ENCODE data around the gene POTEI.

GRCh38 chr2:130189994-130191058 is 7.9 kb downstream of the TUBA3E start:
- PRO-cap: no peak
- RAMPAGE, long total RNA, 3 experiments: no peak in any of the 3 experiments

GRCh38 chr2:130351444-130352074 is 4.3 kb upstream of the PTPN18 start:
- PRO-cap: no peak
- RAMPAGE, long total RNA, 3 experiments: no peak in any of the 3 experiments

DNA sequence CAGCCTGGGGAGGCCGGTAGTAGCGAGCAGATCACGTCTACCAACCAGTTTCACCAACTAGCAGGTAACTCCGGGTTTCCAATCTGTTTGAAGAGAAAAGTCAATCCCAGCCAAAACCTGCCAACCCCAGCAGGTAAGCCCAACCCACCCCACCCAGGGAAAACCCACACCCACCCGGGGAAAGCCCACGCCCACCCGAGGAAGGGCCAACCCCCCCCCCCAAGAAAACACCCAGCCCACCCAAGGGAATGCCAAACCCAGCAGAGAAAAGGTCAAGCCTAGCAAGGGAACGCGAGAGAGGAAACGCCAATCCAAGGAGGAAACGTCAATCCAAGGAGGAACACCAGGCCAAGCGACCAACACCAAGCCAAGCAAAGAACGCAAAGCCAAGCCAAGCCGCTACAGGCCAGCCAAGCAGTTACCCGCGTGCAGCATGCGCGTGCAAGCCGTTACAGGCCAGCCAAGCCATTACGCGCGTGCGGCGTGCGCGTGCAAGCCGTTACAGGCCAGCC is at the start of gene POTEI:
Gene POTEI, minus strand, starts transcription at position 83 of the 512 bp plus-strand sequence.
- PRO-cap: no peak
- RAMPAGE, long total RNA, 3 experiments: no peak in any of the 3 experiments

- PRO-cap: bidirectional peak, plus-strand start at chr2:130798252, minus-strand start at chr2:130798051
- RAMPAGE, long total RNA, 3 experiments: no peak in any of the 3 experiments
These were observed 38.8 kb upstream of the ARHGEF4 start for GRCh38 chr2:130797924-130798391.

DNA sequence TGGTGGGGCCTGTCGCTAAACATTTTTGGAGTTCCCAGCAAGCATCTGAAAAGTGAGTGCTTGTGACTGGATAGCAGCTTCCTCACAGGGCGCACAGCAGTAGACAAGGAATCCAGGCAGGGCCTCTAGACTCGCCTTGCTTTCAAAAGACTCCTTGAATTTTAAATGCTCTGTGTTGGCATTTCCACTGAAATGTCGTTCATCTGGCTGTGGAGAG is 126.3 kb downstream of the FAM168B start:
- PRO-cap: no peak
- RAMPAGE, long total RNA, 3 experiments: no peak in any of the 3 experiments

GRCh38 chr2:131081107-131081565 is 12.1 kb downstream of the FAM168B start:
- PRO-cap: no peak
- RAMPAGE, long total RNA, 3 experiments: start-site peak on the minus strand in 1 of 3 experiments, at chr2:131081324-131081374 at its widest, 16 reads per replicate

DNA sequence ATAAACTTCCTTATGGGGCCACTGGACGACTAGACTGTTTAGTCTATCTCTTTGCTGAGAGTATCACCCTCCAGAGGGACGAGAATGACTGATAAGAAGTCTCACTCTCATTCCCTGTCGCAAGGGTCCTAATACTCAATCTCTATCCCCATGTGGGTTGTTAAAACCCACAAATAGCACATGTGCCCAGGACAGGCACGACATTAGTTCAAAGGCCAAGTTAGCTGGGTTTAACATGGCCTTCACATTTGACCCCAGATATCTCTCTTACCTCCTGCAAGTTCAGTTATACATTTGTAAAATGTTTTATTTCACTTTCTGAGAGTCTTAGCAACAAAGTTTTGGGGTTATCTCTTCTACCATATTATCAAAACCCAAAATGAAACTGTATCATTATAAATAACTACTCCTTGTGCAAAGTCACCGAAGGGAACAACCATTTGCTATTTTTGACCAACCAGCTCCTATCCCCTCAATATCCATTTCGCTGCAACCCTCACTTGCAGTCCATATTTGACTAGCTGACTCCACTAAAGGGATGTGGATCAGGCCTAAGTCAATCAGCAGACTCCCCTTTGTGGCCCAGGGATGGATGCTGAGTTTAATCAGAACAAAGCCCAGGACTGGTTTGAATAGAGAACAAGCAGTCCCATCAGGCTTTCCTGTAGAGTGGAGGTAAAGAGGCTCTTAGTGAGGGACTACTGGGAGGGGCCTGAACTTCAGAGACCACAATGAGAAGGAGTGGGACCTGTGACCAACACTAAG is 11.5 kb downstream of the FAM168B start:
- PRO-cap: no peak
- RAMPAGE, long total RNA, 3 experiments: no peak in any of the 3 experiments

DNA sequence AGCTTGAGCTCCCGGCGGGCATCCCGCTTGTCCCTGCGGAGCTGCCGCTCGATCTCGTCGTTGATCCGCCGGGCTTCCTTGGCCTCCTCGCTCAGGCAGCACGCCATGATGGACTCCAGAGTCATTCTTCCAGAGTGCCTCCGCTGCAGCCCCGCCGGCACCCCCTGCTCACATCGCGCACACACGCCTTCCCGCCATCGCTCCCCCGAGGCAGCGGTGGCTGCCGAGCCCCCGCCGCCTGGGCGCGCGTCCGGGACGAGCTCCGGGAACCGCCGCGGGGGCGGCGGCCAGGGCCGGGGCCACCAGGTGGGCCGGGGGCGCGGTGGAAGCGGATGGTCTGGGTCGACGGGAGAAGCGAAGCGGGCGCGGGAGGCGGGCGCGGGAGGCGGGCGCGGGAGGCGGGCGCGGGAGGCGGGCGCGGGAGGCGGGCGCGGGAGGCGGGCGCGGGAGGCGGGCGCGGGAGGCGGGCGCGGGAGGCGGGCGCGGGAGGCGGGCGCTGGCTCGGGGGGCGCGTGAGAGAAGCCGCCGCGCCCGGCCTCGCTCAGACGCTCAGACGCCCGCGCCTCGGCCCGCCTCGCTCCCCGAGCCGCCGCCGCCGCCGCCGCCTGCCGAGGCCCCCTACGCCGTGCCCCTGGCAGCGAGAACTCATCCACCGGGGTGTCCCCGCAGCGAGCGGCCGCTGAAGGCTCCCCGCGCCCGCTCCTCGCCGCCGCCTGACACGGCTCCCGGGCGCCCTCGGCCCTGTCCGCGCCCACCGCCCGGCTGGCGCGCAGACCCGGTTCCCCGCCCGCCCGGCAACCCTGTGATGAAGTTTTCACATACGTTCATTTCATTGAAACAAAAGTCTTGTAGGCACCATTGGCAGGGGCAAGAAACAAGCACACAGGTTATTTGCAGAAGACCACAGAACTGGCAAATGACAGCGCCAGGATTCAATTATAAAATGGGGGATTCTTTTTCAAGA is 50.9 kb upstream of the TUBA3D start:
- PRO-cap: no peak
- RAMPAGE, long total RNA, 3 experiments: no peak in any of the 3 experiments

DNA sequence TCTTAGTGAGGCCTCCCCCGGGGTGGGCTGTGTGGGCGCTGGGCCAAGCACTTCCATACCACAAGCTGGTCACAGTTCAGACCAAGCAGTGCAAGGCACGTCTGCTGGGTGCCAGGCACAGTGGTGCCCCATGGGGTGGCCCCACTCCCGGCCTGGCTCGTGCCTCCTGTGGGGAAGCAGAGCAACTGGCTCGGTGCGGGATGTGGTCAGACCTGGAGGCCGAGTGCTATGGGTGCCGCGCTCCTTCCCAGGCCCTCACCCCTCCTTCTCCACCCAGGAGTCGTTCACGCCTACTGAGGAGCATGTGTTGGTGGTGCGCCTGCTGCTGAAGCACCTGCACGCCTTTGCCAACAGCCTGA is 12.4 kb upstream of the CCDC74A start:
- PRO-cap: no peak
- RAMPAGE, long total RNA, 3 experiments: no peak in any of the 3 experiments

DNA sequence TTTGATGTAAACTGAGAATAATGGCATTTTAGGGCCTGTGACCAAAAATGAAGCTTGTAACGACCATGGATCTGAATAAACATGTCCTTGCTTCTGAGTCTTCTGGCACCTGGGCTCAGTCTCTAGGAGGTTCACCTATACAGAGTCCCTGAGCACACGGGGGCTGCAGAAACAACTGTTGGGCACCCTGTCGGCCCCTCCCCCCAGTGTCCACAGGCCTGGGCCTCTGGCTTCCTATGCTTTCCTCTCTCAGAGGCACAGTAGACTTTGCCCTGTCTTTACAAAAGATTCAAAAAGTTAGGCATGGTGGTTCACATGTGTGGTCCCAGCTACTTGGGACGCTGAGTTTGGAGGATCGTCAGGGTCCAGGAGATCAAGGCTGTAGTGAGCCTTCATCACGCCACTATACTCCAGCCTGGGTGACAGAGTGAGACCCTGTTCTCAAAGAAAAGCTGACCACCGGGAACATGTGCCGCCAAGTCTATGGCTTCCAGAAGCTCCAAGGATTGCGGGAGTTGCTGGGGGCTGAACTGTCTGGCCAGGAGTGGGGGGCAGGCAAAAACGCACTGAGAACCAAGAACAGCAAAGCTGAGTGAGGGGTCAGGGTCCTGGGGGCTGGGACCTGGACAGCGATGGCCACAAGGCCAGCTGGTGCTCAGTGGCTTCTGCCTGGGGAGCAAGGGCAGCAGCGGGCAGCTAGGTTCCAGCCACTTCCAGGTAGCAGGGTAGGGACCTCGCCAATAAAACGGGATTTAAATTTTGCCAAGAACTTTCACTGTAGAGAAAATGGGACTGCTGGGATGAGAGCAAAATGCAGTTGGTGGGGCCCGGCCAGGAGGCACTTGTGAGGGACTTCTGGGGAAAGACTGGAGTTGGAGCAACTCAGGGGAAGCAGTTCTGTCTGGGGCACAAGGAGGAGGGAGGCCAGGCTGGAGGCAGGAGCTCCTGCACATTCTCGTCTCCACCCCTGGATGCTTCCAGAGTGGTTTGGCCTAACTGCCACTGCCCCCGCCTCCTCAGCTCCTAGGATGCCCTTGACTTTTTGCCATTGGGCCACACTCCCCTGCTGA is 5.9 kb upstream of the CCDC74A start:
- PRO-cap: no peak
- RAMPAGE, long total RNA, 3 experiments: no peak in any of the 3 experiments

DNA sequence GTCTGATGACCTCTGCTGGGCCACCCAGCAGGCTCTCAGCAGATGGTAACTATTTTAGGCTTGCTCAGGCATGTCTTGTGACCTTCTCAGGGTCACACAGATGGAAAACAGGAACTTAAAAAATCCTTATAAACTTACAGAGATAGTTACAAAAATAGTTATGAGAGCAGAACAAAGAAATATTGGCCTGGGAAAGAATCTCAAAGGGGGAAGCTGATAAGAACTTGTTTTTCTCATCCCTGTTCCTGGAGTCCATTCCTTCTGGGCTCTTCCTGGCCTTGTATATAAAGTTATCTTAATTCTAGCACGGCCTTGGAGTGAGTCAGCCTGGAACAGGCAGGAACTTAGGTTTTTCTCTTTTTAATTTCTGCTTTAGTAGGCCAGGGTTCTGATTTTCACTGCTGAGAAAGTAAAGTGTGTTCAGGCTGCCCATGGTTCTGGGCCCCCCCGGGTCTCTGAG is 141.4 kb downstream of the CCDC74A start:
- PRO-cap: no peak
- RAMPAGE, long total RNA, 3 experiments: no peak in any of the 3 experiments

DNA sequence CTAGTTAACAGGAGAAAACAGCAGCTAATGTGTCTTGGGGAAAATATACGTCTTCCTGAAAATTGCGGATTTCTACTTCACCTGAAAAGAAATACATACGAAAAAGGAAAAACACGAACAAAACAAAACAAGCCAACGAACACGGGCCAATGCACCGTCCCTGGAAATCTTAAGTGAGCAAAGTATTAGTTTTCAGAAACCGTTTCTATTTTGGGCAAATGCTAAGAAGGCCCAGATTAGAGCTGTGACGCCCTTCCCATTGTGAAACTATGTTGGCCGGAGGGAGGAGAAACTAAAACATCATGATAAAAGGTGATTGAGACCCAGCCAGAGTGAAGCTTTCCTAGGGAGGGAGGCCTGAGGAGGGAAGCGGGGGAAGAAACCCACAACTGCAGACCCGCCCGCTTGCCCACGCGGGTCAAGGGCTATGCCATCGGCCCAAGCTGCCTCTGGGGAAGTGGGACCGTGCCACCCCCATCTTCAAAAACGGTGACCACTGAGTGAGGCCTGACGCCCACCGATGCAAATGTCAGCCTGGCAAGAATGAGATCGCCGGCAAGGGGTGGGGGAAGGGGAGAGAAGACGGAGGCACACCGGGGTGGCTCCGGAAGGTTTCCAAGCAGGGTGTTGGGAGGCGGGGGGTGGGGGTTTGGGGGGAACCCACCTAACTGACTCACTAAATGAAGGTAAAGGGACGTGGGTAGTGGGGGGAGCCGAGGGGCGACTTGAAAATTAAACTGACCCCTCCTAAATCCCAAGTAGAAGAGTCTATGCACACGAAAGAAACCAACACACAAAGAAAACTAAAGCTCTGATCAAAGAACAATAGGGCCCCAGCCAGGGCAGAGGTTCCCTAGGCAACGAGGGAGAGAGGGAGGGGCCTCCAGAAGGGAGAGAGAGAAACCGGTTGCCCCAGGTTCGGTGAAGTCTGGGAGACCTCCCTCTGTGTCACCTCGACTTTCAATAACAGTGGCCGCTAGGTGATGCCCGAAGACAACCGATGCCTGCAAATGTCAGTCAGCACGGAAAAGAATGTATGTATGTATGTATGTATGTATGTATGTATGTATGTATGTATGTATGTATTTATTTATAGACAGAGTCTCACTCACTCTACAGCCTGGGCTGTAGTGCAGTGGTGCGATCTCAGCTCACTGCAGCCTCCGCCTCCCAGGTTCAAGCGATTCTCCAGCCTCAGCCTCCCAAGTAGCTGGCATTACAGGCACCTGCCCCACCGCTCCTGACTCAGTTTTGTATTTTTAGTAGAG is 106.4 kb upstream of the ANKRD30BL start:
- PRO-cap: no peak
- RAMPAGE, long total RNA, 3 experiments: no peak in any of the 3 experiments

GRCh38 chr2:132276621-132277327 is 115.0 kb upstream of the ANKRD30BL start:
- PRO-cap: no peak
- RAMPAGE, long total RNA, 3 experiments: no peak in any of the 3 experiments

DNA sequence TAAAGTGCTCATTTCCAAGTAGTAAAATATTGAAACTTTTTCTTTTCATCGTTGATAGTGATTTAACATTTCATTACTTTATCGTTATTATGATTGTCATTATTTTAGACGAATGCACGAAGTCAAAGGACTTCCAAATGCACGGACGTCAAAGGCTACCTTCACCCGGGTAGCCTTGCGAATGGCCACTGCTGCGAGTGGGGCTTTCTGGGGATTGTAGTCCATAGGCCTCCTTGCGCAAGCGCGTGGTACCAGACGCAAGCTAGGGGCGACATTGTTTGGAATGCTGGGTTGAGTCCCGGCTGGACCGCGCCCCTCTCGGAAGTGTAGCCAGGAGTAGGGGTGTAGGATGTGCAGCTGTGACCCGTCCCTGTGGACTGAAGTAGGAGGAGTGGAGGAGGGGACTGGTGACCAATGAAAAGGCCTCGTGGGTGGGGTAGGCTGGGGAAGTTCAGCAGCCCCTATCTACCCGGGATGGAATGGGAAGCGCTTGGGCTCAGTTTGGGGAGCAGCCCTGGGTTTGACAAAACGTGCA is 112.0 kb upstream of the GPR39 start:
- PRO-cap: no peak
- RAMPAGE, long total RNA, 3 experiments: no peak in any of the 3 experiments

GRCh38 chr2:132346764-132347860 is 69.5 kb upstream of the GPR39 start:
- PRO-cap: no peak
- RAMPAGE, long total RNA, 3 experiments: start-site peak on the plus strand in 2 of 3 experiments, at chr2:132347473-132347503 at its widest, 5 to 12 reads per replicate

- PRO-cap: no peak
- RAMPAGE, long total RNA, 3 experiments: no peak in any of the 3 experiments
These were observed 809 bp upstream of the GPR39 start for GRCh38 chr2:132415750-132416241.

GRCh38 chr2:132439739-132440615 is 23.4 kb downstream of the GPR39 start:
- PRO-cap: no peak
- RAMPAGE, long total RNA, 3 experiments: no peak in any of the 3 experiments

DNA sequence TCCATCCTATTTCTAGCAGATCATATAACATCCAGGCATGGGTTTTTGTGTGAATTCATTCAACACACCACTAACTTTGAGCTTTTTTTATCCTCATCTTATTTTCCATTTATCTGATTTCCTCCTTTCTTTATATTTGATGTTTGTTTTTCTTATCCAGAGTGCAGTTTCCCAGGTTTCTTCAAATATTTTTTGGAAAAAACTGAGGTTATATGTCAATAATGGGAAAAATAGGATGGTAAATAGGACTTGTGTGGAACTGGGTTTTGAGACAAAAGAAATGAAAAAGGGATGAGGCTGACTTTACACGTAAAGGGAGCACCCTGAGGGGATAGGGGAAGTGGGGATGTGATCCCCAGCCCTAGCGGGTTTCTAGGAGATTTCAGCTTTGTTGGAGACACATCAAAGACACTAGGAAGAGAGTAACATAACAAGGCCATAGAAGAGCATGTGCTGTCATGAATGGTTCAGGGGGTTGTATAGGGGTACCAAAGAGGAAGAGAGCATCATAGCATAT is 78.1 kb downstream of the GPR39 start:
- PRO-cap: no peak
- RAMPAGE, long total RNA, 3 experiments: no peak in any of the 3 experiments

DNA sequence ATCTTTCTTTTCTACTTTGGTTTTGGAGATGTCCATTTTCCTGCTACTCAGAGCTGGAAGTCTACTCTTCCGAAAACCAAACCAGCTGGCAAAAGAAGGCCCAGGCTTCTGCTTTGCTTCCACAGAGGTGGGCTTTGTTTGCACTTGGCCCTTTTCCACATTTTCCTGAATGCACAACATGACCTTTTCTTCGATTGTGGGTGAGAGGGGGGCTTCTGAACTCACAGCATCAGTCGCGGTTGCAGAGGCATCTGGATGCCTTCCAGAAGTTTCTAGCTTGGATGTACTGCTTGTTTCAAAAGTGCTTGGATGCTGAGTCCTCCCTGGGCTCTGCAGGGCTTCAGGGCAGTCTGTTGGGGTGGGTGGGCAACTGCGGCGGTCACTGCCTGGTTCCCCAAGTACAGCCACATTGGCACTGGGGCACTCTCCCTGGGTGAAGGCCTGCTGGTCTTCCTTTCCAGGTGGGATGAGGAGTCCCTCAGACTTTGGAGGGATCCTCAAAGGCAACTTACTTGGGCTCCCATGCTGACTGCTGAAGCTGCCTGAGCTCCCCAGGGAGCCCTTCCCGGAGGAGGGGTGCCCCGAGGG is 112.3 kb upstream of the LYPD1 start:
- PRO-cap: no peak
- RAMPAGE, long total RNA, 3 experiments: start-site peak on the minus strand in 1 of 3 experiments, centred at positions 150 to 421 of the sequence, 7 to 8 reads per replicate

DNA sequence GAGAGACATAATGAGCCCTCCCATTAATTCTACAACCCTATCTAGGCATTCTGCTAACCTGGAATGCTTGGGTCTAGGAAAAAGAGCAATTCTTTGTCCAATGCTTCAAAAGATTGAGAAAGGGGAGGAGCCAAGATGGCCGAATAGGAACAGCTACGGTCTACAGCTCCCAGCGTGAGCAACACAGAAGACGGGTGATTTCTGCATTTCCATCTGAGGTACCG is 21.6 kb downstream of the NCKAP5 start:
- PRO-cap: no peak
- RAMPAGE, long total RNA, 3 experiments: no peak in any of the 3 experiments